ENCODE data around the genes ADGRB3, COL19A1, KCNQ5 and CGAS.

DNA sequence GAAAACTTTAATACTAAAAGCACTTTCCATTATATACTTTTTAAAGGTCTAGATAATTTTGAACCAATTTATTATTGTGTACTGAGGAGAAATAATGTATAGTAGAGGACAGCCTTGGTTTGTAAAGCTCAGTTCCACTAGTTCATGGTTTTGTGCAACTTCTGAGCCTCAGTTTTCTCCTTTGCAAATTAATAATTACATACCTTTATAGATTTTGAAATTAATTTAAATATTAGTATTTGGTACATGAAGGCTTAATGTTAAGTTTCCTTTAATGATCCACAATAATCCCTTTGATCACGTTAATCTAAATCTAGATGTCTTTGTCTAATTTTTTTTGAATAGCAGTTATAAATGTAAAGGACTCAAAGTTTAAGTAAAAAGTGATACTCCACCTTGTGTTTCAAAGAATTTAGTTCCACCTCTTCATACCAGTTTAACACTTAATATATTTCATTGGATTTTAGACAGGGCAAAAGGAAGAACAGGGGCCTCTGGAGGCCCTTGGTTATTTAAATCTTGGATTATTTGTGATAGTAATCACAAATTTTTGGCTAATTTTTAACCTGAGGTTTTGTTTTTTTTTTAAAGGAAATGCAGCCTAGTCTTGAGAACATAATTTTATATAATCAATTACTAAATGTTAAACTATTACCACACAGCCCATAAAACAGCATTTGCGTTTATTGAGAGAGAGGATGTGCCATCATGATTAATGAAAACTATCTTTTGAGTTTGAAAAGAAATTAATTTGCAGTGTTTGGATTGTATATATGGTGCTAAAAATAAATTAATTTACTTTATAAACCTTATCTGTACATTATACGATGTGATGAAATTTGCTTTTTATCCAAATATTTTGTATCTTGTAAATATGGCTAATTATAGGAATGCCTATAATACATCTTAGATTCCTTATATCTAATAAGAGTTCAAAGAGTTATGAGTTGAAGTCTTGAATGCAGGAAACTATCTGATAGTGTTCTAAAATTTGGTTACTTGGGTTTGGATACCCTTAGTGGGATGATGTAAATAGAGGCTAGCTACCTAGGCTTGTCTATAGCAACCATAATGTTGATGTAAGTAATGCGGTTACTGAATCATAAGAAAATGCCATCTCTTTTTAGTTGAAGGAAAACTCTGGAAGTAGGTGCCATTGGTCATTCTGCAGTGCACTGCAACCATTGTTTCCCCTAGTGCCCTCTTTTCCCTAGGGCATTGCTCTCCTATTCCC lies 9.8 kb downstream of the PTP4A1 start:
- RRBS: no CpG with 5 or more reads among the region's 4 CpGs

GRCh38 chr6:63799665-63800265 lies 164.2 kb downstream of the PHF3 start:
- RRBS: no CpG with 5 or more reads among the region's 9 CpGs

DNA sequence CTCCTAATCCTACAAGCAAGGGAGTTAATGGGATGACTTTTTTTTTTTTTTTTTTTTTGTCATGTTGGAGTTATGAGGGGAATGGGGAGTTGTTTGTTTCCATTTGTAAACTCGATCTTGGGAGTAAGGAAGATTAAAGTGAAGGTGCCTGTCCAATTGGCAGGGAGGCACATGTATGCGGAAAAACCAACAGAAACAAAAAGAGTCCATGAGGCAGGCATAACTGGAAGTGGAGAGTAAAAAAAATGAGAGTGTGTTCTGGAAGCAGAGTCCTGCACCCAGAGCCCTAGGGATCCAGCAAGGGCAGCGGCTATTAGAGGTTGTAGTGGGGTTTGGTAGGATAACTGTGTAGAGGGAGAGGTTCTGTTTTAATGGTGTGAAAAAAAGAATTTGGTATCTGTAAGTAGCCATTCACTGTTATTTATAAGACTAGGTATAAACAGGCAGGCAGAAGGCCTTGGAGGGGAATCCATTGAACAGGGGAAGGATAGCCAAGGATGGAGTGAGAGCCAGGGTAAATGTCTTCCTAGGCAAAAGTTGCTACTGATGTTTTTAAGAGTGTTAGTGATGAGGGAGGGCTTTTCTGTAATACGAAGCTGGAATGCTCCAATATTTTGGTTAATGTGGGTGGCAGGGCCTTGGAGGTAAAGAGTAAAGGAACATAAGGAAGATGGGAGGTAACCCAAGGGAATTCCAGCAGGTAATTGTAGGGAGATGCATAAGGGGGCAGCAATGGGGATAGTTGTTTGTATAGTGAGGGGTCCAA lies 752.8 kb upstream of the ADGRB3 start:
- RRBS: no CpG with 5 or more reads among the region's 4 CpGs

GRCh38 chr6:67888971-67890144 lies 745.7 kb upstream of the ADGRB3 start:
- RRBS: 79% methylated on average over 9 of the region's 19 CpGs

GRCh38 chr6:68559170-68559369 lies 76.0 kb upstream of the ADGRB3 start:
- RRBS: no CpG with 5 or more reads among the region's 1 CpG

DNA sequence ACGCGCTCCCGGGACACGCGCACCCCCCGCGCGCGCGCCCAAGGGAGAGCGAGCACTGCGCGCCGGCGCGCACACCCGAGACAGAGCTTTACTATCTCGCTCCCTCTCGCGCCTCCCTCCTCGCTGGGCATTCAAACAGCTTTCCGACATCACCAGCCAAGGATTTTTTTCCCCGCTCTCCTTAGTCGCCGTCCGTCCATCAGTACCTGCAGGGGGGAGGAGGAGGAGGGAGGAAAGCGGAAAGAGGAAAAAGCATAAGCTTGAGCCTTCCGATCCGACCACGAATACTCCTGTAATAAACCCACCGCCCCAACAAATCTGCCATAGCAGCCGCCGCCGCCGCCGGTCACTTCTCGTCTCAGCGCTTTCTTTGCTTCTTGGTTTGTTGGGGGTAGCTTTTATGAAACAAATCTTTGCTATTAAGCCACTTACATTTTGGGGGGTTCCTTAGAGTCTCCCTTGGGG lies at the start of gene ADGRB3:
Gene ADGRB3 (plus strand): TSS at position 55 of the 465 bp plus-strand sequence.
- RRBS: 1% methylated on average over 14 of the region's 38 CpGs

DNA sequence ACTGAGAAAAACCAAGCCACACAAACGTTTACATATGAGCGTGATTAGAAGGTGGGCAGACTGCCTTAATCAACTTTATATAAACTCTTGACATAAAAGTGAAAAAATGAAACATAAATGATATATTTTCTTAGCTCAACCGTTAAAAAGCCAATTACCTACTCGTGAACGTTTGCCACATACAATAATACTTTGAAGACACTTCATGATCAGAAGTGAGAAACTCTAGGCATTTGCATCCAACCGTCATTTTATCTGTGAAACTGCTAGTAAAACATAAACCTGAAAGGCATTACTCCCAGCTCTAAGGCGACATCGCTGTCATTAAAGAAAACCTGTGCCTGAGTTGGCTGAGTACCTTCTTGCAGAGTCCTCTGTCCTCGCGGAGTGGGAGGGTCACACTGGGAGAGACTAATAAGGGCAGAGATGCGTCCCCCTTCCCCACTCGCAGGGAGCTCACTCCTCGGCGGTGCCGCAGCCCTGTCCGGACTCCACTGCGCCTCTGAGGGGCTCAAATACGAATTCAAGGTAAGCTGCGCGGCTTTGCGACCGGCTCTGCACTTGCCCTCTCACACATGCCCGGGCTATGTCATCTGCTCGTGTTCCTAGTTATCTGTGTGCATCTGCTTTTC lies at the start of gene COL19A1:
Gene COL19A1 (plus strand): TSS at position 444 of the 632 bp plus-strand sequence.
- RRBS: 4% methylated on average over 7 of the region's 24 CpGs

GRCh38 chr6:70811304-70812402 lies 144.0 kb downstream of the SMAP1 start:
- RRBS: no CpG with 5 or more reads among the region's 16 CpGs

- RRBS: no CpG with 5 or more reads among the region's 4 CpGs
Observed at GRCh38 chr6:71306757-71307508, 18.3 kb downstream of the OGFRL1 start.

DNA sequence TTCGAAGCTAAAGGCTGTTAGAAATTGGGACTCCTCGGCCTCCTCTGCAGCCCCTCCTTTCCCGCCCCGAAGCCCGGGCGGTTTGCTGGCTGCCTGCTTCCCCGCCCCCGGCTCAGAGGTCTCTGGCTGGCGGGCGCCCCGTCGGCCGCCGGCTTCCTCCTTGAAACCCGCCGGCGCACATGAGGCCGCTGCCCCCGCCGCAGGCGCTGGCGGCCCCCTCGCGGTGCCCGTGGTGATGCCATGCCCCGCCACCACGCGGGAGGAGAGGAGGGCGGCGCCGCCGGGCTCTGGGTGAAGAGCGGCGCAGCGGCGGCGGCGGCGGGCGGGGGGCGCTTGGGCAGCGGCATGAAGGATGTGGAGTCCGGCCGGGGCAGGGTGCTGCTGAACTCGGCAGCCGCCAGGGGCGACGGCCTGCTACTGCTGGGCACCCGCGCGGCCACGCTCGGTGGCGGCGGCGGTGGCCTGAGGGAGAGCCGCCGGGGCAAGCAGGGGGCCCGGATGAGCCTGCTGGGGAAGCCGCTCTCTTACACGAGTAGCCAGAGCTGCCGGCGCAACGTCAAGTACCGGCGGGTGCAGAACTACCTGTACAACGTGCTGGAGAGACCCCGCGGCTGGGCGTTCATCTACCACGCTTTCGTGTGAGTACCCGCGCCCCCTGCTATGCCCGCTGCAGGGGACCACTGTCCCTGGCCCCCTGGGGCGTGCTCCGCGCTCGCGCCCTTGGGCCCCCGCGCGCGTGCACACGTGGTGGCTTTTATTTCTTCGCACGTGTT lies at the start of gene KCNQ5:
Gene KCNQ5 (plus strand): TSS at position 115 of the 773 bp plus-strand sequence.
- RRBS: 2% methylated on average over 30 of the region's 87 CpGs

GRCh38 chr6:72861981-72862703 lies 240.3 kb downstream of the KCNQ5 start:
- RRBS: no CpG with 5 or more reads among the region's 3 CpGs

DNA sequence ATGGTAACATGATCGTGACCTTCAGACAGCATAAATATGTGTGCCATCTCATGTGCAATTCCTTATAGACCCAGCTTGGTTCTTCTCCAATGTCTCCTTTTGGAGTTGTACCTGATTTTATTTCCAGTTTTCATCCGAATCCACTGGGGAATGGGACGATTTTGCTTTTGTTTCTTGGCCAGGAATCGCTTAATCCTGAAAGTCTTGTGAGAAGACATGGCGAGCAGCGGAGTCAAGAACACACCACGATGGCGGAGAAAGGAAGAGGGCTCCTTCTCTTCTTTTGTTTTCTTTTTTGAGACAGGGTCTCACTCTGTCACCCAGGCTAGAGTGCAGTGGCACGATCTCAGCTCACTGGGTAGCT lies 3.3 kb upstream of the OOEP start:
- RRBS: no CpG with 5 or more reads among the region's 9 CpGs

- RRBS: 1% methylated on average over 20 of the region's 61 CpGs
Observed at GRCh38 chr6:73451784-73452544, at the start of gene CGAS. TSS of gene CGAS (minus strand) at chr6:73452297.

DNA sequence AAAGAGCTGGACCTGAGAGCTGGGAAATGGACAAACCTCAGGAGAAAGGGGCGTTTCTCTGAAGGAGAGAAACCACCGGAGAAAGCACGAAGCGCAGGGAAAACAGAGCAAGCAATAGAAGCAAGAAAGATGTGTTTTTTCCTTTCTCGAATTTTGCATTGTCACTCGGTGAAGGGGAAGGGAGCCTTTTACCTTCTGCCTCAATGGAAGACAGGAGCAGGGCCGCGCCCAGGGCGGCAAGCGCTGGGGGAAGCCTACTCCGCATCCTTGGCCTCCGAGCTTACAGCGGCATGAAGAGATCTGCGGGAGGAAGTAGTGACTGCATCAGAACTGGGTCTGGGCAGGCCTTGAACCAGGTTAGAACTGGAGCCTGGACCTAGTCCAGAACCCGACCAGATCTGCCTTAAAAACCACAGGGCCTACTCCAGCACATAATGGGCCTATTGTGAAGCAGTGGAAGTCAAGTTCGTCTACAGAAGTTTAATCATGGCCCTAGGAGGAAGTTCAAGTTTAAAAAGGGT lies 3.3 kb downstream of the COL12A1 start:
- RRBS: no CpG with 5 or more reads among the region's 16 CpGs

- RRBS: no CpG with 5 or more reads among the region's 7 CpGs
Observed at GRCh38 chr6:75253562-75254634, 10.3 kb upstream of the COX7A2 start.

DNA sequence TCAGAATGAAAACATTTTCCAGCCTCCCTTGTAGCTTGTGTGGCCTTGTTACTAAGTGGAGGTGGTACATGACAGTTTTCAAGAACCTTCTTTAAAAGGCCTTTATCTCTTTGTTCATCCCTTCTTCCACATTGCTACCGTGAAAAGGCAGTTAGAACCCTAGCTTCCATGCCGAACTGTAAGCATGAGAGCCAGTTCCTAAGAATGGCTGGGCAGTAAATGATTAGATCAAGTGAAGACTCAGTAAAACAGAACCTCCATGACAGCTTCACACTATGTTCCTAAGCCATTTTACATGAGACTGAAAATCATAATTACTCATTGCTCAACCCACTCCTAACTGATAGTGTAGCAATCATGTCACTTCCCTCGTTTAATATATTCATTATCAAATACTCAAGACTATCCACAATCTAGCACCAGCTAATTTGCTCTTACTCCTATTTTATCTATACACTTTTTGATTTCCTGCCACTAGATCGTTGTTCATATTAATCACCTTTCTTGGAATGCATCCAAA lies 6.2 kb downstream of the TMEM30A start:
- RRBS: no CpG with 5 or more reads among the region's 4 CpGs

DNA sequence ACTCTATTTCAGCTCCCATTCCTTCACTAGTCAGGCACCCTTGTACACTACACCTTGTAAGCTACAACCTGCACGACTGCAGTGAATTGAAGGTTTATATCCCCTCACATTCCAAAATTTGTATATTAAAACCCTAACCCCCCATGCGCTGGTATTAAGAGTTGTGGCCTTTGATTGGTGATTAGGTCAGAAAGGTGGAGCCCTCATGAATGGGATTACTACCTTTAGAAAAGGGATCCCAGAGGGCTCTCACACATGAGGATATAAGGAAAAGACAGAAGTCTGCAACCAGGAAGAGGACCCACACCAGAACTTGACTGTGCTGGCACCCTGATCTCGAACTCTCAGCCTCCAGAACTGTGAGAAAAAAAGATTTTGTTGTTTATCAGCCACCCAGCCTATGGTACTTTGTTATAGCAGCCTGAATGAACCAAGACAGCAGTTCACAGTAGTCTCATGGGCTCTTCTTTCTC lies 47.2 kb upstream of the TMEM30A start:
- RRBS: no CpG with 5 or more reads among the region's 3 CpGs

GRCh38 chr6:75349049-75349573 lies 64.5 kb upstream of the TMEM30A start:
- RRBS: 7% methylated on average over 3 of the region's 7 CpGs

GRCh38 chr6:75349574-75350026 lies 65.0 kb upstream of the TMEM30A start:
- RRBS: no CpG with 5 or more reads among the region's 19 CpGs

- RRBS: no CpG with 5 or more reads among the region's 4 CpGs
Observed at GRCh38 chr6:75481429-75482353, 11.9 kb downstream of the FILIP1 start.

All from AG10803 (cell line).